Neural crest cell (in vitro differentiated cells): Measurements from ENCODE around the genes PHF20 and DSN1.

DNA sequence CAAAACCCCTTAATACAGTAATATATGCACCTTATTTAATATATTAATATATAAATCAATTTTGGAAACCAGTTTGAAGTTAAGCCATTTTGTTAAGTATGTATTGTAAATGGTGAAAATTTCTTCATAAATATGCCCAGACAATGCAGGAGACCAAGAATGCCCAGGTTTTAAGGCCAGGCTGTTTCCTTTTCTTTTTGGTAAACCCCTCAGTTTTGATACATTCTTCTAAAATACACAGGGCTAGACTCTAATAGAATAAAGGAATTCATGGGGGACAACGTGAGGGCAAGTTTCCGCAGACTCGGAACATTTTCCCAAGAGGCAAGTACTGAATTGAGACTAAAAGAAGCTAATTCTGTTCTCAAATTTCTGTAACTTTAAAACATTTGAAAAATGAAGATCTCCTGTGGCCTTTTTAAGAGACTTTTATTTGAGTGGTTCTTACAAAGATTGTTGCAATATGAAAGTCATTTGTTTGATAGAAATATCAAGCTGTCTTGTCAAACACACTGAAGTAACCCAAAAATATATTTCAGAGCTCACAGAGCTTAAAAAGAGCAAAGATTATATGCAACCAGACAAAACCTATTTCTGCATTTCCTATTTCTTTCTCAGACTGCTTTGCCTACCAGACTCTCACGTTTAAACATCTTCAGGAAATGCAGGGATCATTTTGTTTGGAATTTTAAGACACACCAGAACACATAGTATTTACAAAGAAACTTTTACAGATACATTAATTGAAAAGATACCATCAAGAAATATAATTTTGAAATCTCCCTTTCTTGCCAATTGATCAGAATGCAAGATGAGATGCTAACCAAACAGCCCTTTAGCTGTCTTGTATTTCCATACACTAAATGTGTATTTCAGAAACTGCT, 4.2 kb downstream of the ROMO1 start:
- PRO-cap = no peak

- PRO-cap = no peak
These were observed 20.6 kb downstream of the ROMO1 start for GRCh38 chr20:35719580-35720525.

- PRO-cap = no peak
These were observed 12.6 kb downstream of the RBM39 start for GRCh38 chr20:35729357-35730019.

DNA sequence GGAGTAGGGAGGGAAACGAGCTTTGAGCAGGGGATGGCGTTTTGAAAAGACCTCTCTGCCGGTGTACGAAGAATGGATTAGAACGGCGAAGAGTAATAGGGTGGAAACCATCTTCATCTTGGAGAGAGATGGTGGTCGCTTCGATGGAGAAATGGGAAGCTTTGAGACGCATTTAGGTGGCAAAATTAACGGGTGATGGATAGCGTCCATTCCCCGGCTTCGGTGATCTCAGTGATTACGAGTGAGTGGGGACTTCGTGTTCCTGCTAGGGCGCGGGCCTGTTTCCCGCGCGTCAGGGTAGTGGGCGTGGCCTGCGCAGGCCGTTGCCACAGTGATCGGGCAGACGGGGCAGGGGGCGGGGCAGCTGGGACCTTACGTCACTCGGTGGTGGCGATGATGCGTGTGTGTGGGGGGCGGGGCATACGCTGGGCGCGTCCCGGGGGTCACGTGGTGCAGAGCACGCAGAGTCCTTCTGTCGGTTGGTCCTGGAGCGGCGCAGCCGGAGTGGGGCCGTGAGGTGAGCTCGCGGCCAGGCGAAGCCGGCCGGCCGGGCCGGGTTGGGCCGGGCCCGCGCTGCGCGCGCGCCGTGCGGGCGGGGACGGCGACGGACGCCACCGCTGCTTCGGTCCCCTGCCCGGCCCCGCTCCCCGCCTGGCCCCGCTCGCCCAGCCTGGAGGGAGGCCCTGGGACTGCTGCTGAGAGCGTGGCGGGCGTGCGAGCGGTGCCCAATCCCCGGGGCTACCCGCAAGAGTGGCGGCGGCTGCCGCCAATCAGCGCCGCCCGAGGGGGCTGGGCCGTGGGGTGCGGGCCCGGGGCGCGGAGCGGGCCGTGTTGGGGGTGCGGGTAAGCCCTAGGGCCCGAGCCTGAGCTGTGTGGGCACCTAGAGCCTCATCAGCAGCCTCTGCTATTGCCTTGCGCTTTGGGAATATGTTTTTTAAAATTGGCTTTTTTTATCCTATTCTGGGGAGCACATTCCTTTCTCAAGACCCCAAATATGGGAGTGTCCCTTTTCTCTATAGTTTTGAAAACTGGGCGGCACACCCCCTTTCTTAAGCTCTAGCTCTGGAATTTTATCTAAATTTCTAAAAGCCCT, at the start of gene PHF20:
TSS of gene PHF20 (plus strand) at position 453 of the 1,093 bp plus-strand sequence.
- PRO-cap = bidirectional peak, plus-strand start at position 464 of the sequence, minus-strand start at position 294 of the sequence; bidirectional peak, plus-strand start at position 831 of the sequence, minus-strand start at position 694 of the sequence

DNA sequence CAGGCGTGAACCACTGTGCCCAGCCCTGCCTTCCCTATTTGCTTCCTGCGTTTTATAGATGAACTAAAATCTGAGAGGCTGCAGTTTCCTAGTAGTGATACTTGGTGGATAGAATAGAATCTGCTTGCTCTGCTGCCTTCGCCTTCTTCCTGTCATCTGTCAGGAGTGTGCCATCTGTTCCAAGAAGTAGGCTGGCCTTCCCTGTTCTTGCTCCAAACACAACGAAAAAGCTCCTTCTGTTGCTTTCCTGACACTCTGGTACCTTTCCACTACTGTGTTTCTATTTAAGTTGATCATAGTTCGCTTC, 47.3 kb downstream of the PHF20 start:
- PRO-cap = no peak

- PRO-cap = no peak
These were observed 77.0 kb downstream of the PHF20 start for GRCh38 chr20:35848770-35849258.

DNA sequence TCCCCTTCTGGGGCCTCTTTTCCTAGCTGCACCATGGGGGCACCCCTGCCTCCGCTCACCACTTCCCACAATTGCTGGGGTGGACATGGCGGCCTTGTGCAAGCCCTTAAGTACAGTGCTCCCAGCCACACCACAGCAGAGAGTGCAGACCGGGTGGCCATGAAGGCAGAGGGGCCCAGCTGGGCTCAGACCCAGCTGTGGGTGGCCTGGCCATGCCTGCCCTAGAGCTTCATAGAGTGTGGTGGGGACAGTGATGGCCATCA, 1.3 kb downstream of the MYL9 start:
- PRO-cap = no peak

- PRO-cap = no peak
These were observed 1.8 kb downstream of the MYL9 start for GRCh38 chr20:36543105-36543540.

DNA sequence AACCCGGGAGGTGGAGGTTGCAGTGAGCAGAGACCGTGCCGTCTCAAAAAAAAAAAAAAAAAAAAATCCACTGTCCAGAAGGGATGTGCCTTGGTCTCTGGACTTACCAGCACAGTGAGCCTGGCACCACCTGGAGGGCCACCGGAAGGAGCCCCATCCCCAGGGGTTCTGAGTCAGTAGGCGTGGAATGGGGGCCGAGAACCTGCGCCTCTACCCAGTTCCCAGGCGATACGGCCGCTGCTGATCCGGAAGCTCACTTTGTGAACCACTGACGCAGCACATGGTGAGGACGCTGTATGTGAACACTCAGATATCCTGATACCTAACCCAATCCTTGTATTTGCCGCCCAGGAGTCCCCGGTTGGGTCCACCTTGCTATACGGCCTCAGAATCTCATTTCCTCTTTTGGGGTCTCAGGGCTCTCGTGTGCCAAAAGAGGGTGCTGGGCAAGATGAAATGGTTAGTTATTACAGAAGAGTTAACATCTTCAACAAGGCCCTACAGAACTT, 690 bp upstream of the RAB5IF start:
- PRO-cap = no peak

- PRO-cap = unidirectional peak, plus-strand start at chr20:36773515; bidirectional peak, plus-strand start at chr20:36773951, minus-strand start at chr20:36773751
These were observed at the start of gene DSN1 for GRCh38 chr20:36772819-36774091. TSS of gene DSN1 (minus strand) at chr20:36773763.

DNA sequence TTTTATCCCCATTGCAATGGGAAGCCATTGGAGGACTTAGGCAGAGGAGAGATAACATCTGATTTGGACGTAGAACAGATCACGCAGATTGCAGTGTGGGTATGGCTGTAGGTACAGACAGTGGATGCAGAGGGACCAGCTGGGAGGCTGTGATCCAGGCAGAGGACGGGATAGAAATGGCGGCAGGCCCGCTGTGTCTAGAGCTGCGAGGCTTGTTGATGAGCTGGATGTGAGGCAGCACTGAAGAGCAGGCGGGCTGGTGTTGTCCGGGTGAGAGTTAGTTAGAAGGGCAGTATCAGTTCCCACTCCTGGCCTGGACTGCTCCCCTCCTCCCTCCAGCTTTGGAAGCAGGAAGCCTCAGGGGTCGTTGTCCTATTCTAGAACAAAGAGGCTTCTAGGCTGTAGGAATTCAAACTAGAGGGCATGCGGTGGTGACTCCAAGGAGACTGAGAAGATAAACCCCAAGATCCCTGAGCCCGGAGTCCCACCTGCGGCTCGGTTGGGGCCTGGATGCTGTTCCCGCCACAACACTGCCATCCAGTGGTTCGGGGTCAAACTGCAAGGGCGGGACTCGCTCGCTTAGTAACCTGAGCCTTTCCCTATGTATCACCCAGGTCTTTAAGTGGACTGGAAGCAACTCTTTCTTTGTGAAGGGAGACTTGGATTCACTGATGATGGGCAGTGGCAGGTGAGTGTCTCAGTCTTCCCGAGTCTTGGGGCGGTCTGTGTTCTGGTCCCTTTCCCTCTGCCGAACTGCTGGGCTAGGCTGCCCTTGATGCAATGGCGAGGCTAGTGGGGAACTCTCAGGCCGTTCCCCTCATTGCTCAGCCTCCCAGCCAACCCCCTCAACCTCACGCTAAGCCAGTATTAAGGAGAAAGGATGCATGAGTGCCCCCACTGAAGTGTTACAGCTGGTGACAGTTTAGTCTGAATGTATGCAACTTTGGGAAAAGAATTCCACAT, 11.2 kb downstream of the TLDC2 start:
- PRO-cap = unidirectional peak, minus-strand start at position 448 of the sequence

DNA sequence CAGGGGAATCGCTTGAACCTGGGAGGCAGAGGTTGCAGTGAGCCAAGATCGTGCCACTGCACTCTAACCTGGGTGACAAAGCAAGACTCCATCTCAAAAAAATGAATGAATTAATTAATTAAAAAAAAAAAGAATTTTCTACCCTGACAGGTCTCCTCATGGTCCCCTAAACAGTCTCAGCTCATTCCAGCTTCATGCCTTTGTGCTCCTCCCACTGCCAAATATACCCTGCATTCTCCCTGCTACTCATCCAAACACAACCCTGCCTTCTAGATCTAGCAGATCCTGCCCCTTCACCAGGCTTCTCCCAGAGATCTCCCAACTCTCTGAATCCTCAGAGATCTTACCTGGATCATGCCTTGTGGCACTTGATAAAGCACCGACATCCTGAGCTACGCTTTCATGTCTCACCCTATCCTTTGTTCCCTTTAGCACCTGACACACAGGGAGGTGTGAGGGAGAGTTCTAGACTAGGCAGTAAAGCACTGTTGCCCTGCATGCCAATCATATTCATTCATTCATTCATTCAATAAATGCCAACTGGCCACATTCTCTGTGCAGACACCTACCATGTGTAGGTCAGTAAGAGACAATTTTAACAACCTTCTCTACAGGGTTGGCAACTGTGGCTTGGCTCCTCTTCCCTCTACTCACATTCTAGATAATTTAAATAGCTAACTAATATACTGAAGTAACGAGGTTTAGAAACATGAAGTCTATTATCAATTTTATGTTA, 21.0 kb downstream of the TLDC2 start:
- PRO-cap = no peak

DNA sequence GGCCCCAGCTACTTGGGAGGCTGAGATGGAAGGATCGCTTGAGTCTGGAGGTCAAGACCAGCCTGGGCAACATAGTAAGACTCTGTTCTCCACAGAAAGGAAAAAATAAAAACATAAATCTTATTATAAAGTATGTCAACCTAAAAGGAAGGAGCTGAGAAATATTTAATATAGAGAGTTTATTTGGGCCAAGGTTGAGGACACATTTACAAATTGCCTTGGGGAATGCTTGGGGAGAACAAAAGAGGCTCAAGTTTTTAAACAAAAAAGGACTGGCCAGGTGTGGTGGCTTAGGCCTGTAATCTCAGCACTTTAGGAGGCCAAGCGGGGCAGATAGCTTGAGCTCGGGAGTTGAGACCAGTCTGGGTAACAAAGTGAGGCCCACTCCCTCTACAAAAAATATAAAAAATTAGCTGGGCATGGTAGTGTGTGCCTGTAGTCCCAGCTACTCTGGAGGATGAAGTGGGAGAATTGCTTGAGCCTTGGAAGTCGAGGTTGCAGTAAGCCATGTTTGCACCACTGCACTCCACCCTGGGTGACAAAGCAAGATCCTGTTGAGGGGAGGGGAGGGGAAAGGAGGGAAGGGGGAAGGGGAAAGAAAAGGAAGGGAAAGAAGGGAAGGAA, 27.7 kb downstream of the SAMHD1 start:
- PRO-cap = no peak

DNA sequence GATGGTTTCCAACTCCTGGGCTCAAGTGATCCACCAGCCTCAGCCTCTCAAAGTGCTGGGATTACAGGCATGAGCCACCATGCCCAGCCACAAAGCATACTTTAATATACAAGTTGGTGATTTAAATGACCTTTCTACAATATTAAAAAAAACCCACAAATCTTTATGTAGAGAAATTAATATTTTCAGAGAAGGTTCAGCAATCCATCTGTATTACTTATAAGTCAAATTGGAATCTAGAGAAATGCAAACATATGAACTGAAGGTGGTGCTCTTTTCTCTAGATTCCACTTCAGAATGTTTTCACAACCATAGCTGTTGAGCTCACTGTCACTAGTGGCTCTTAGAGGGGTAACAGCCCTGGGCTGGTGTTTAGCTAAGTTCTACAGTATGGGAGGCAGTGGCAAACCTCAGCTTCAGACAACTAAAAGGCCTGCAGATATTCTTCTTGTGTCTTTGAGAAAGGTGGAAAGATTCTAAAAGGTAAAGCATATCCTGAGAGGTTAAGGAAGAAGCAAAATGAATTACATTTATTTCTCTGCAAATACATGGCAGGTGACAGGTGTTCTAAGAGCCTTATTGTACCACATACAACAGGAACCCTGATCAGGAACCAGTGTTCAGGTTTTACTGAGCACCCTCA, 56.4 kb upstream of the SAMHD1 start:
- PRO-cap = no peak

GRCh38 chr20:37276888-37277576, 12.4 kb upstream of the MANBAL start:
- PRO-cap = no peak

DNA sequence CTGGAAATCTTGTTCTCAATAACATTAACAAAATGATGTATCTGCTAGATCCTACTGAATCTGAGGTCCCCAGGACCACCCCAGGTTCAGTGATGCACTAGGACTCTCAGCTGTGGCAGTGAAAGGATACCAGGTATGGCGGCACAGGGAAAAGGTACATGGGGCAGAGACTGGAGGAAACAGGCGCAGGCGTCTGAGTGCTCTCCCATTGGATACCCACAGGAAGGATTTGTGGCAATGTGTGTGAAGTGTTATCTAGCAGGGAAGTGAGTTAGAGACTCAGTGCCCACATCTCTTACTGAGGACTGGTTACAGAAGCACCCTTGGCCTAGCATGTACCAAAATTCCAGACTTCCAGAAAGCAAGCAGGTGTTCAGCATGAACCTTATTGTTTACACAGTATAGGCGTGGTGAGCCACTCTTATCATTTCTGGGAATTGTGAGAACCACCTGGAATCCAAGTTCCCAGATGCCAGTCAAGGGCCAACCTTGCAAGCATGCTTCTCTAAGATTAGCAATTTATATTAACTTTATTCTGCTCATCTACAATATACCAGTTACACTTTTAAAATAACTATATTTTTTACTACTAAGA, 14.2 kb downstream of the MANBAL start:
- PRO-cap = no peak

DNA sequence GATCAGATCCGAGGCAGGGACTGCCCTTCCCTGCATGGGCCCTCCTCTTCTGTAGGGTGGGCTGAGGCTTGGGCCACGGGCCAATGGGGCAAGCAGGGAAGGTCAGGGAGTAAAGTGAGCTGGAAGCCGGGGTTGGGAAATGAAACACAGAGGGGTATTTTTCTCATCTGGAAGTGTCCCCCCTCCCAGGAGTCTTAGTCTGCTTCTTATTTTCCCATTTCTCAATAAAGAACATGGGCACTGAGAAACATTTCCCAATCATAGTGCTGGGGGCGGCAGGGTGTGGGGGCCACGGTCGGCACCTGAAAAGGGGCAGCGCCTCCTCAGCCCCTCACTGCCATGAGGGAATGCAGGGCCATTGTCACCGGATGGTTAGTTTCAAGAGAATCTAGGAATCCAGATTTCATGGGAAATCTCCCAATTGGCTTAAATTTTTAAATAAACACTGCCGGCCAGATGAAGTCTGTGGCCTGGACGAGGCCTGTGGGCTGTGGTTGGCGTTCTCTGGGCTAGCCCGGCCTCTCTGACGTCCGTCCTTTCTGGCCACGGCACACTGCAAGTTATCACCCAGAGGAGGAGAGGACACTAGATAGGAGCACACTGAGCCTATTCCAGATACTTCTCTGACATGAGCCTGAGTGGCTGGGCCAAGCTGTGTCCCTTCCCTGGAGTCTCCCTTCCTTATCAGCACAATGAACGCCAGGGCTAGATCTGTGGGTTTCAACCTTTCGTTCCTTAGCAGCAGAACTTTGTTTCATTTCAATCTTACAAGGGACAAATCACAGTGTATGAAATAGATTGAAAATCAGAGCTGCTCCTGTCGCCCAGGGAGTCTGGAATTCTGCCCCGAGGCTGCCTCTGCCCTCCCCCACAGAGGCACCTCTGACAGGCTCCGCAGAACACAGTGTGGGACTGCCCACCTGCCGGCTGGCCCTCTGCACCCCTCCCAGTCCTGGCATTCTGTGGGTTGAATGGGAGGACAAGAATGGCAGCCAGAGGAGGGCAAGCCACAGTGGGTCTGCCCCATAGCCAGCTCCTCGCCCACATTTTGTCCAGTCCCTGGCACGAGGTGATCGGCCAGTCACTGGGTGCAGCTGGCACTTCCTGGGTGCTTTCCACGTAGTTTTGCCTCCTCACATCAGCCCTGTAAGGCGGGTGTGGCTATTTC, 25.7 kb downstream of the MANBAL start:
- PRO-cap = no peak

DNA sequence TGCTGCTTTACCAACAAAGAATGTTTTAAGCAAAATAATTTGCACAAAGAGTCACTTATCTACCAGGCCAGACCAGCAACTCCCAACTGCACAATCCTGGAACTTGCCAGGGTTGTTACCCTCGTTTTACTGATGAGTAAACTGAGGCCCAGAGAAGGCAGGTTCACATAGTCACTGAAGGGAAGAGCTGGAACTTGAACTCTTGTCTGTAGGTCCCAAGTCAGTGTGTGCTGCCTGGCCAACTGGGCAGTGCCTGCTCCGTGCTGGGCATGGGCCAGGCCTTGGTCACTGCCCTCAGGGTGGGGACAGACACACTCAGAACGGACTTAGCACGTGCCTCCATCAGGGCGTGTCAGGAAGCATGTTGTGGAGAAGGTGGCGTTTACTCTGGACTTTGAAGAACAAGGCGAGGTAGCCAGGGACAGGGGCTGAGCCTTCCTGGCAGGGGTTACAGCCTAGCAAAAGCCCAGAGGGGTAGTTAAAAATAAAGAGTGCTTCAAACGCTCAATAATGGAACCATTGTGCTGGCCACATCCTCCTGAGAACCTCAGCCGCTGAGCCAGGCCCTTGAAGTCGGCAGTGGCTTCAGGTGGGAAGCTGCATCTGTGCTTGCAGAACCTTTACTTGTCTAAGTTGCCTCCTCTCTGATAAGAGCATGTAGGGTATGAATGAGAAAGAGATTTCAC, 2.4 kb upstream of the SRC start:
- PRO-cap = no peak

- PRO-cap = no peak
These were observed 51.6 kb downstream of the SRC start for GRCh38 chr20:37397575-37397975.

DNA sequence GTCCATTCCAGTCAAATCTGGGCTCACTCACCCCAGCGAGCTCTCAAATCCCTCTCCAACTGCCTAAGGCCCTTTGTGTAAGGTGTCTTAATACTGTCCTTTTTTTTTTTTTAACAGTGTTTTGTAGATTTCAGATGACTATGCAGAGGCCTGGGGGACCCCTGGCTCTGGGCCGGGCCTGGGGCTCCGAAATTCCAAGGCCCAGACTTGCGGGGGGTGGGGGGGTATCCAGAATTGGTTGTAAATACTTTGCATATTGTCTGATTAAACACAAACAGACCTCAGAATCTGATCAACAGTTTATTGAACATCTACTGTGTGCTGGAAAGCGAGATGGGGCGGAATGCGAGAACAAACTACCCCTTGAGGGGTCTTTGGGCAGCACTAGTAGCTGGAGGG, 59.2 kb downstream of the SRC start:
- PRO-cap = no peak